ENCODE data around the gene WNT6.

DNA sequence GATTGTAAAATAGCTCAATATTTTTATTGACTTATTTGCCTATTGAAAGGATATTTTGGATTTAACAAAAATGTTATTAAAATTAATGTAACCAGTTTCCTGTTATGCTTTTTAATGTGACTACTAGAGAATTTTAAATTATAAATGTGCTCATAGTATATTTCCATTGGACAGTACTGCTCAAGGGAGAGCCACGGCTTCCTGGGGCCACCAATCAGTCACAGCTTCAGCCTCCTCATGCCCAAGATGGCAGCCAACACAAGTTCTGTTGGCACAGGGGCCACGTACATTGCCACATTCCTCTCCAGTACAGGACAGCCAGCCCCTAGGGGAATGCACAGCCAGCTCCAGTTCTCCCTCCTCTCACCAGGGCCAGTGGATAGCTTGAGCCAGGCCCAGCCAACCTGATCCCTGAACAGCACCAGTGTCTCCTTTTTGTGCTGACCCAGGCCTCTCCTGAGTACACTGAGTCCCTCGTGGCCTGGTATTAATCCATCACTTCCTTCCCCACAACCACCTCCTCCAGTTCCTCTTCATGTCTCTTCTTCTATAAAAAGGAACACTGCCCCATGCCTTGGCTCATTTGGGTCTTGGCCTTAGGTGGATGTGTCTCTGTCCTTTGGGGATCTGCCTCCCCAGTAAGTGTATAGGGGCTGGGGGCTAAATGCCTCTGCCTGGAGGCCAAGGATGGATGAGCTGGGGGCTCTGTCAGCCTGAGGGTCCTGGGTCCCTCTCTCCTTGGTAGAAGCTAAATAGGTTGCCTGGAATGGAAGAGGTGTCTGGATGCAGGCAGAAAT lies 168.7 kb downstream of the TNS1 start:
- PRO-cap, 4 experiments, result no peak in any of the 4 experiments
- RAMPAGE, long total RNA, 2 experiments, result no peak in any of the 2 experiments
- RRBS, result no CpG with 5 or more reads among the region's 3 CpGs

DNA sequence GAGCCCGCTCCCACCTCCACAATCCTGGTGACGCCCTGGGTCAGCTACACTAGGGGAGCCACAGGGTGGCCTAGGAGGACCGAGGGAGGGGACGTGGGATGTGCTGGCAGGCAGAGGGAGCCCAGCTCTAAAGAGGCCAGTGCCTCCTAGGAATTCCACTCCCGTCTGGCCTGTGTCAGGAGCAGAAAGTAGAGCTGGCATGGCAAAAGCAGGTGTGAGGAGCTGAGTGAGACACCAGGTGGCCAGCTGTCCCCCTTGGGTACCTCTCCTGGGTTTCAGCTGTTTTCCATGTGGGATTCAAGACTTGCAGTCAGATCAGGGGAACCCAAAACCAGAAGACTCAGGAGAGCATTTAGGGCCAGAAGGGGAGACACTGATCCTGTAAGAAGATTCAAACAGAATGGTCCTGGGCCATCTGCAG lies 49.1 kb downstream of the TNS1 start:
- PRO-cap, 4 experiments, result no peak in any of the 4 experiments
- RAMPAGE, long total RNA, 2 experiments, result no peak in any of the 2 experiments
- RRBS, result no CpG with 5 or more reads among the region's 5 CpGs

- PRO-cap, 4 experiments, result no peak in any of the 4 experiments
- RAMPAGE, long total RNA, 2 experiments, result no peak in any of the 2 experiments
- RRBS, result no CpG with 5 or more reads among the region's 3 CpGs
Measured at GRCh38 chr2:217964949-217965209, 37.9 kb downstream of the TNS1 start.

- PRO-cap, 4 experiments, result peak in 4 of 4 experiments; most common plus-strand start chr2:217978944 (in 2); most common minus-strand start chr2:217978633 (in 3)
- RAMPAGE, long total RNA, 2 experiments, result start-site peak on the minus strand in 1 of 2 experiments, at chr2:217978775-217978942 at its widest, 160 reads per replicate
- RRBS, result 13% methylated on average over 24 of the region's 65 CpGs
Measured at GRCh38 chr2:217978381-217979709, 23.9 kb downstream of the TNS1 start.

GRCh38 chr2:217999927-218000721 lies 2.7 kb downstream of the TNS1 start:
- PRO-cap, 4 experiments, result peak in 4 of 4 experiments; most common plus-strand start chr2:218000358 (in 4)
- RAMPAGE, long total RNA, 2 experiments, result no peak in any of the 2 experiments
- RRBS, result no CpG with 5 or more reads among the region's 2 CpGs

GRCh38 chr2:218019402-218019959 lies 16.7 kb upstream of the TNS1 start:
- PRO-cap, 4 experiments, result no peak in any of the 4 experiments
- RAMPAGE, long total RNA, 2 experiments, result no peak in any of the 2 experiments
- RRBS, result 92% methylated on average over 1 of the region's 4 CpGs

- PRO-cap, 4 experiments, result no peak in any of the 4 experiments
- RAMPAGE, long total RNA, 2 experiments, result no peak in any of the 2 experiments
- RRBS, result no CpG with 5 or more reads among the region's 5 CpGs
Measured at GRCh38 chr2:218128881-218129483, 3.2 kb downstream of the CXCR2 start.

- PRO-cap, 4 experiments, result peak in 3 of 4 experiments; most common plus-strand start chr2:218284633 (in 2); most common minus-strand start chr2:218284520 (in 2)
- RAMPAGE, long total RNA, 2 experiments, result no peak in any of the 2 experiments
- RRBS, result no CpG with 5 or more reads among the region's 16 CpGs
Measured at GRCh38 chr2:218284056-218284727, 8.1 kb downstream of the TMBIM1 start.

DNA sequence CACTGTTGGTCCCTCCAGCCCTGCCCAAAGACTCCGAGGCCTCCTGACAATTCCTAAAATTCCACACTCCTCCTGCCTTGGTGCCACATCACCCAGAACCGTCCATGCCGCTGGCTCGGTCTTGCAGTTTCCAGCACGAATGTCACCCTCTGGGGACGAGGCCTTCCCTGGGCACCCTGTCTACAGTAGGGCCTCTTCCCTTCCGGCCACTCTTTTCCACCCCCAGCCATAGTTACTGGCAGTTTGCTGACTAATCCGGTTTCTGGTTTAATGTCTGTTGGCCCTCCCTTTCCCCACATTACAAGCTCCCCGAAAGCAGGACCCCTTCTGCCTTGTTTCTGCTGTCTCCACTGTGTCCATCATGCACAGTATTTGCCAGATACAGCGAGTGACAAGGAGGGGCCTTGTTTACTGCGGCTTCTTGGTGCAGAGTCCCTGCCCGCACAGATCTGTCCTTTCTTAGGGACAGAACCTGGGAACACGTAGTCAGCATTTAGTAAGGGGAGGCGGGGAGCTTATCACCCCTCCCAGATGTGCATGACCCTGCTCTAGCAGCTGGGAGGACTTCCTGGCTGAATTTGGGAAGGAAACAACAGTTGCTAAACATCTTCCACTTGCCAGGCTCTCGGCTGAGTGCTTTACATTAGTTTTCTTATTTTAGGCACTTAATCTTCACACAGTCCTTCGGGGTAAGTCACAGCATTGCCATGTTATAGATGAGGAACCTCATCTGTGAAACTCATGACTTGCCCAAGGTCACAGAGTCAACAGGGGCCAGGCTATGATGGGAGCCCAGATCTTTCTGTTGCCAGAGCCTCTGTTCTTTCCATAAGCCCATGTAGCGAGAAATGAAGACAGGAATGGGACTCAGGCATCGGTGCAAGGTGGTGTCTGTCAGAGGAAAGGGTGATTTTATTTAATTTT lies 23.5 kb upstream of the CATIP start:
- PRO-cap, 4 experiments, result no peak in any of the 4 experiments
- RAMPAGE, long total RNA, 2 experiments, result no peak in any of the 2 experiments
- RRBS, result no CpG with 5 or more reads among the region's 18 CpGs

GRCh38 chr2:218383852-218384584 lies 1.9 kb downstream of the SLC11A1 start:
- PRO-cap, 4 experiments, result no peak in any of the 4 experiments
- RAMPAGE, long total RNA, 2 experiments, result no peak in any of the 2 experiments
- RRBS, result no CpG with 5 or more reads among the region's 12 CpGs

DNA sequence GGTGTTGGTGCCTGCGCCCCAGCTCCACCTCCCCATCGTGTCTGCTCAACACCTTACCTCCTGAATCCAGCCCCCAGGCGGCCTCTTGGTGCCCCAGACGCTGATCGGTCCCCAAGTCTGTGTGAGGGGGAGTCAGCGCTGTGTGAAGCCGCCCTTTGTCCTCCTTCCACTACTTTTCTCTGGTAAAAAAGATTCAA lies 7.0 kb downstream of the CTDSP1 start:
- PRO-cap, 4 experiments, result no peak in any of the 4 experiments
- RAMPAGE, long total RNA, 2 experiments, result no peak in any of the 2 experiments
- RRBS, result no CpG with 5 or more reads among the region's 7 CpGs

- PRO-cap, 4 experiments, result peak in 1 of 4 experiments; most common minus-strand start chr2:218407521 (in 1)
- RAMPAGE, long total RNA, 2 experiments, result no peak in any of the 2 experiments
- RRBS, result no CpG with 5 or more reads among the region's 13 CpGs
Measured at GRCh38 chr2:218406997-218407717, 7.5 kb downstream of the CTDSP1 start.

- PRO-cap, 4 experiments, result no peak in any of the 4 experiments
- RAMPAGE, long total RNA, 2 experiments, result no peak in any of the 2 experiments
- RRBS, result no CpG with 5 or more reads among the region's 5 CpGs
Measured at GRCh38 chr2:218438331-218439053, 19.6 kb downstream of the VIL1 start.

GRCh38 chr2:218655932-218656458 lies 3.4 kb downstream of the ZNF142 start:
- PRO-cap, 4 experiments, result no peak in any of the 4 experiments
- RAMPAGE, long total RNA, 2 experiments, result no peak in any of the 2 experiments
- RRBS, result 90% methylated on average over 2 of the region's 6 CpGs

DNA sequence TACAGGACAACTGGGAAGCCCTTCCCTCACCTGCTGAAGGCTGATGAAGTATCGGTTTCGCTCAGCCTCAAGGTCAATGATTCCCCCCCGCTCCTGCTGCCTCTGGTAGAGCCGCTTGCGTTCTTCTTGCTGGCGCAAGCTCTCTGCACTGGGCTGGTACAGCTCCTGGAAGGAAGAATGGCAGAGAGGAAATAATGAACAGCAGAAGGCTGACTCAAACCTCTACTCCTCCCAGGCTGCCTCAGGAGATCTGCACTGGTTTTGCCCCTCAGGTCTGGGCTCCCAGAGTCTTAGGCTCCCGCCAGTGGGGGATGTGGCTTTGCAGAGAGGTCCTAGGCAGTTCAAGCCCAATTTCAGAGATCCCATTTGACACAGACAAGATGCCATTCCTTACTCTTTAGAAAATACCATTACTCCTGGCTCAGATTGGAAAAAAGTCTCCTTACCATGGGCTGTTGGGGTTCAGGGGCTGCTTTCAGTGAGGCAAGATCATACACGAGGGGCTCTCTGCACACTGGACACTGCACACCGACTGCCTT lies 5.3 kb downstream of the BCS1L start:
- PRO-cap, 4 experiments, result no peak in any of the 4 experiments
- RAMPAGE, long total RNA, 2 experiments, result start-site peak on the minus strand in 1 of 2 experiments, centred at positions 112 to 451 of the sequence, 6 to 10 reads per replicate
- RRBS, result no CpG with 5 or more reads among the region's 9 CpGs

GRCh38 chr2:218755179-218755744 lies 26.7 kb upstream of the CYP27A1 start:
- PRO-cap, 4 experiments, result no peak in any of the 4 experiments
- RAMPAGE, long total RNA, 2 experiments, result no peak in any of the 2 experiments
- RRBS, result no CpG with 5 or more reads among the region's 5 CpGs

- PRO-cap, 4 experiments, result no peak in any of the 4 experiments
- RAMPAGE, long total RNA, 2 experiments, result no peak in any of the 2 experiments
- RRBS, result no CpG with 5 or more reads among the region's 2 CpGs
Measured at GRCh38 chr2:218755745-218755917, 26.3 kb upstream of the CYP27A1 start.

DNA sequence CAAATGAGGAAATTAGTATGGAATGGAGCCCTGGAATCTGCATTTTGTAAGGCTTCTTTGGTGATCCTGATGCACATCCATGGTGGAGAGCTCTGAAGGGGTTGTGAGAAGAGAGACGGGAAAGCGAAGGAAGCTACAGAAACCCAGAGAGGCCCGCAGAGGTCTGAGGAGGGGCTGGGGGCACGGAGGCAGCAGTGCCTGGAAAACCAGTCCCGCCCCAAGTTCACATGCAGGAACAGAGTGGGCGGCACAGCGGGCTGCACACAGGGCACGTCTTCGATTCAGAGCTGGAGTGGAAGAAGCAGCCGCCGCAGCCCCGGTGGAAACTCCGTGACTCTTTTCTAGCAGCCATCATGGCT lies 38.7 kb downstream of the CYP27A1 start:
- PRO-cap, 4 experiments, result no peak in any of the 4 experiments
- RAMPAGE, long total RNA, 2 experiments, result no peak in any of the 2 experiments
- RRBS, result no CpG with 5 or more reads among the region's 13 CpGs

DNA sequence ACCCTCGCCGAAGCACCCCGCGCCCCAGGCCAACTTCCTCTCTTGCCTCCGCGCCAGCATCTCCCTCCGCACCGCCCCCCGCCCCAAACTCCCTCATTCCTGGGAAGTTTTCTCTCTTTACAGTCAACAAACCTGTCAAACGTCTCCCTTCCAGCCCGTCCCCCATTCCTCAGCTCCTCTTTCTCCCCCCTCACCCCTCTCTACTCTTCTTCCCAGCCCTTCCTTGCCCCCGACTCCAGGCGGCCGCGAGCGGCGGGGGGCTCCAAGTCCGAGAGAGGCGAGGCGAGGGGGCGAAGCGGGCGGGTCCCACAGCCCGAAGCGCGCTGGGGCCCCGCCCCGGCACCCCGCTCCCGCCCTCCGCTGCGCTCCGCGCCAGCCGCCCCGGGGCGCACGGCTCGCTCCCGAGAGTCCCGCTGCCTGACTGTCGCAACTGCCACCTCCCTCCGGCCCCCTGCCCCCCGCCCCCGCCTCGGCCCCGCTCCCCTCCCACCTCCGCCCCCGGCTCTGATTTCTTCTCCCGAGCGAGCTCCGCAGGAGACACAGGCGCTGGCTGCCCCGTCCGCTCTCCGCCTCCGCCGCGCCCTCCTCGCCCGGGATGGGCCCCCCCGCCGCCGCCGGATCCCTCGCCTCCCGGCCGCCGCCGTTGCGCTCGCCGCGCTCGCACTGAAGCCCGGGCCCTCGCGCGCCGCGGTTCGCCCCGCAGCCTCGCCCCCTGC lies at the start of gene WNT6:
TSS of gene WNT6 (plus strand) at position 512 of the 716 bp plus-strand sequence.
- PRO-cap, 4 experiments, result peak in 3 of 4 experiments; most common plus-strand start position 406 of the sequence (in 1); most common minus-strand start position 423 of the sequence (in 2)
- RAMPAGE, long total RNA, 2 experiments, result no peak in any of the 2 experiments
- RRBS, result 2% methylated on average over 50 of the region's 84 CpGs

- PRO-cap, 4 experiments, result no peak in any of the 4 experiments
- RAMPAGE, long total RNA, 2 experiments, result no peak in any of the 2 experiments
- RRBS, result no CpG with 5 or more reads among the region's 37 CpGs
Measured at GRCh38 chr2:219250142-219251397, 2.5 kb upstream of the TUBA4B start.

All from uterus (tissue), 7 donors.